Epithelial cell of proximal tubule (primary cell): Measurements from ENCODE around the gene ELFN2.

GRCh38 chr22:36536716-36537253 lies 7.8 kb upstream of the EIF3D start:
- RAMPAGE, long total RNA, result no peak
- RRBS, result no CpG with 5 or more reads among the region's 8 CpGs

- RAMPAGE, long total RNA, result no peak
- RRBS, result no CpG with 5 or more reads among the region's 1 CpG
These were observed 988 bp downstream of the CSF2RB start for GRCh38 chr22:36914516-36914715.

DNA sequence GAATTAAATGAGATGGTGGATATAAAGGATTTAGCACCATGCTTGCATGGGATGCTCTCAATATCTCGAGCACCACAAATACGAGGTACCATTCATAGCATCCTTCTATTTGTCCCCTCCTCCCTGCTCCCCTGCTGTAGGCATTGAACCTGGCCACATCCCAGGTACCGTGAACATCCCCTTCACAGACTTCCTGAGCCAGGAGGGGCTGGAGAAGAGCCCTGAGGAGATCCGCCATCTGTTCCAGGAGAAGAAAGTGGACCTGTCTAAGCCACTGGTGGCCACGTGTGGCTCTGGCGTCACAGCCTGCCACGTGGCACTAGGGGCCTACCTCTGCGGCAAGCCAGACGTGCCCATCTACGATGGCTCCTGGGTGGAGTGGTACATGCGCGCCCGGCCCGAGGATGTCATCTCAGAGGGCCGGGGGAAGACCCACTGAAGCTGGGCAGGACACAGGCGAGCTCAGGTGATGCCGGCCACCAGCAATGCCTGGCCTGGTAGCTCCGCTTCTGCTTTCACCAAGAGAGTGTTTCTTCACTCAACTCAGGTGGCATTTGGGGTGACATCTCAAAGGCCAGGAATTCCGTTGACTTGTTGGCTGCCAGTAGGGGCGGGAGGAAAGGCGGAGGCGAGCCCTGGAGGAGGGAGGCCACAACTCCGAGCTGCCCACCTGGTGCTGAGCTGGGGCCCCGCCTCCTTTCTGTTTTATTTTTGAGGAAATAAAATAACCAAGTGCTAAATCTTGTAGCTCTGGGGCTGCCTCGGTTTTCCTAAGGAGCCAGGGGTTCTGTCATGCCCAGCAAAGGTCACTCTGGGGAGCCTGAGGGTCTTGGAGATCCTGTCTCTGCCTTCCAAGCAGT lies 9.8 kb downstream of the MPST start:
- RAMPAGE, long total RNA, result no peak
- RRBS, result 90% methylated on average over 3 of the region's 25 CpGs

GRCh38 chr22:37032401-37033468 lies 13.2 kb downstream of the MPST start:
- RAMPAGE, long total RNA, result no peak
- RRBS, result no CpG with 5 or more reads among the region's 20 CpGs

GRCh38 chr22:37126605-37126878 lies 17.0 kb upstream of the TMPRSS6 start:
- RAMPAGE, long total RNA, result no peak
- RRBS, result no CpG with 5 or more reads among the region's 6 CpGs

DNA sequence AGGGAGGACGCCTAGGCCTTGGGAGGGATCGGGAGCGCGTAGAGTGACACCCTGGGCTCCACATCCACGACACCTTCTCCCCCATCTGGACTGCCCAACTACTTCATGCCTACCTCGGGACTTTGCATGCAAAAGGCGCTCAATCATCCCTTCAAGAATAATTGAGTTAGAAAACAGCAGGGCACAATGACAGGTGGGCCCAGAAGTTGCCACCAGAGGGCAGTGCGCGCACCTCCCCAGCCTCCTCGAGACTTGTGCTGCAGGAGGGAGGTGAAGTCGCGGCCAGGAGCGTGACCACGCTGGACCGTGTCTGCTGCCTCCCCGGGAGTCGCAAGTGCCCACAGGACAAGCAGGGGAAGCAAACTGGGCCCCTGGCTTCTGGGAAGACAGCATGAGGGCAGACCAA lies 16.8 kb upstream of the IL2RB start:
- RAMPAGE, long total RNA, result no peak
- RRBS, result no CpG with 5 or more reads among the region's 17 CpGs

GRCh38 chr22:37237722-37238355 lies 6.2 kb downstream of the RAC2 start:
- RAMPAGE, long total RNA, result no peak
- RRBS, result no CpG with 5 or more reads among the region's 14 CpGs

DNA sequence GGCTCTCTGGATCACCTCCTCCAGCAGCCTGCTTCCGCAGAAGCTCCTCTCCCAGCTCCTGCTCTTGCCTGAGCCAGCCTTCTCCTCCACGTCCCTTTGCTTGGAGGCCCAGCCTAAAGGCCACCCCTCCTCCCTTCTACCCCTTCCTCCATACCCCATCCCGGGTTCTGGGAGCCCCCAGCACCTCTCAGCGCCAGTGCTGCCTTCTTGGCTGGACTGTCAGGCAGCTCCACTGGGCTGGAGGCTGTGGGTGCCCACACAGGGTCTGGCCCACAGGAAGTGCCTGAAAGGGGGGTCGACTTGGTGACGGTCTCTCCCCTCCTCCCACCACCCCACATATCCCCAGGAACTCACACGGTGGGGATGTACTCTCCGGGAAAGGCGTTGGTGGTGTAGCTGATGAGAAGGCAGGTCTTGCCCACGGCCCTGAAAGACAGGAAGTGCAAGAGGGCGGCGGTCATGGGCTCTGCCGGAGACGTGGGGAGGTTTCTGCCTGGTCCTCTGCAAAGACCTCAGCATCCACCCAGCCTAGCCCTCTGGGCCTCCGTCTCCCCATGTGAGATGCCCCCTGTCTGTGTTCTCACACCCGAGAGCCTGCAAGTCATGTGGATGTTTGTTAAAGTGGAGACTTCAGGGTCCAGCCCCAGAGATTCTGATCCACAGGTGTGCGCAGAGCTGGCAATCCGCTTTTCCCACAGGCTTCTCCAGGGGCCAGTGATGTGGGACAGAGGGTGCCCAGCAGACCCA lies 2.7 kb downstream of the RAC2 start:
- RAMPAGE, long total RNA, result no peak
- RRBS, result 78% methylated on average over 5 of the region's 18 CpGs

GRCh38 chr22:37298424-37298815 lies 16.1 kb downstream of the CYTH4 start:
- RAMPAGE, long total RNA, result no peak
- RRBS, result no CpG with 5 or more reads among the region's 10 CpGs

DNA sequence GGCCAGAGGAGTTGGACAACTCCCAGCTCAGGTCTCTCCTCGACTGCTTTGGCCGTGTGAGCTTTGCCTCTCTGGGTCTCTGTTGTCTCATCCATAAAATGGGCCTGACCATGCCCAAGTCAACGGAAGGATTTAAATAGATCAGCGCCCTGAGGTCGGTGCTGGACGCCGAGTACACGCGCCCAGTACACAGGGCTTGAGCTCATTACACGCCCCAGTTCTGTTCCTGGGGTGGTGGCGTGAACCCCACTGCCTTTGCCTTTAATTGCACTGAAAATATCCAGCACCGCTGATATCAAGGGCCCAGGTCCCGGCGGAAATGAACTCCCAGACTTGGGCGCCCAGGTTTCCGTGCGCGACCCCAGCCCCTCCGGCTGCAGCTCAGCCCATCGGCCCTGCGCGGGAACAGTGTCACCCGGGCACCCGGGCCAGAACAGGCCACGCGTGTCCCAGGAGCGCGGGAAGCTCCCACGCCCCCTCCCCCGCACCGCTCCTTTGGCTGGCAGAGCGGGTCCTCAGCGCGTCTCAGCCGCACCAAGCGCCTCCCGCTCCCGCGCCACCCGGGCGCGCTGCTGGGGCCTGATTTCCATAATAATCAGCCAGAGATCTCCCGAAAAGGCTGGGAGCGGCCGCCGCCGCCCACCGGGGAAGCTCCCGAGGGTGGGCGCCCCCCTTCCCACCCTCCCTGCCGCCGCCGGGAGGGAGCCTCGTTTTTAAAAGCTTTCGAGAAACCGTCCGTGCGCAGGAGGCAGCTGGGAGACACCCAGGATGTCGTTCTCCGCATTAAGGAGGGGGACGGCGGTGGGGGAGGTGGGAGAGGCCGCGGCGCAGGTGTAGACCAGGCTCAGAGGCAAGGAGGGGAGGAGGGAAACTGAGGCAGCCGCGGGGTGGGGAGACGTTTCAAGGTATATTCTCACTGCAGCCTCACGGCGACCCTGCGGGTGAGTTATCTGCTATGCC lies 42.3 kb downstream of the CYTH4 start:
- RAMPAGE, long total RNA, result no peak
- RRBS, result 16% methylated on average over 25 of the region's 71 CpGs

GRCh38 chr22:37374642-37375094 lies 52.6 kb downstream of the ELFN2 start:
- RAMPAGE, long total RNA, result no peak
- RRBS, result 98% methylated on average over 7 of the region's 40 CpGs

- RAMPAGE, long total RNA, result no peak
- RRBS, result under 1% methylated on average over 41 of the region's 80 CpGs
These were observed at the start of gene ELFN2 for GRCh38 chr22:37427181-37427772. TSS of gene ELFN2 (minus strand) at chr22:37427479.

- RAMPAGE, long total RNA, result no peak
- RRBS, result no CpG with 5 or more reads among the region's 7 CpGs
These were observed 10.4 kb downstream of the CARD10 start for GRCh38 chr22:37508734-37509324.

DNA sequence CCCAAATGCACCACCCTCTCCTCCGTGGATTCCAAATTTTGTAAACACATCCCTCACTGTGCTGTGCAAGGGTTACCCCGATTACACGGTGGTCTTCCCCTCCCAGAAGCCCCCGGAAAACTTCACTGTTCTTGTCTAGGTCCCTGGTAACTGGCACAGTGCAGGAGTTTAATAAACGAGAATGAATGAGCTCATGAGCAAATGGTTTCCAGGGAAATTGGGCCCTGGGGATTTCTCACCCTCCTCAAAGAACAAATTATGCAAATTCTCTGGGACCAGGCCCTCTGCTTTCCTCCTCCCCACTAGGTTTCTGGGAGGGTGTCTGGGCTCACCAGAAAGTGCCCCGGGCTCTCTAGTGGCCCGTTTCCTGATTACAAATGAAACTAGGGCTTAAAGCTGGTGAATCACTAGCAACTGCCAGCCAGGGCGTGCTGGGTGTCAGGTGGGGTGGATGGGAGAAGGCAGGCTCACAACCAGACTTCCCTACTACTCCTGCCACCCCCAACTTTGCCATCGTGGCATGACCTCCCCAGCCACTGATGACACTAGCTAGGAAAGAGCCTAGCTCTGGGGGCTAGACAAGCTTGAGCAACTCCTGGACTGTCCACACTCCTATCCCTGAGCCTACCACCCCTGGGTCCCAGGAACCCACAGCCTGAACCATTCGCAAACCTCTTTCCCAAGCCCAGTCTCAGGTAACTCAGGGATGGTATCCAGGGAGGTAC lies 18.4 kb upstream of the CDC42EP1 start:
- RAMPAGE, long total RNA, result no peak
- RRBS, result no CpG with 5 or more reads among the region's 10 CpGs

GRCh38 chr22:37552465-37552898 lies 7.8 kb upstream of the CDC42EP1 start:
- RAMPAGE, long total RNA, result no peak
- RRBS, result no CpG with 5 or more reads among the region's 10 CpGs

DNA sequence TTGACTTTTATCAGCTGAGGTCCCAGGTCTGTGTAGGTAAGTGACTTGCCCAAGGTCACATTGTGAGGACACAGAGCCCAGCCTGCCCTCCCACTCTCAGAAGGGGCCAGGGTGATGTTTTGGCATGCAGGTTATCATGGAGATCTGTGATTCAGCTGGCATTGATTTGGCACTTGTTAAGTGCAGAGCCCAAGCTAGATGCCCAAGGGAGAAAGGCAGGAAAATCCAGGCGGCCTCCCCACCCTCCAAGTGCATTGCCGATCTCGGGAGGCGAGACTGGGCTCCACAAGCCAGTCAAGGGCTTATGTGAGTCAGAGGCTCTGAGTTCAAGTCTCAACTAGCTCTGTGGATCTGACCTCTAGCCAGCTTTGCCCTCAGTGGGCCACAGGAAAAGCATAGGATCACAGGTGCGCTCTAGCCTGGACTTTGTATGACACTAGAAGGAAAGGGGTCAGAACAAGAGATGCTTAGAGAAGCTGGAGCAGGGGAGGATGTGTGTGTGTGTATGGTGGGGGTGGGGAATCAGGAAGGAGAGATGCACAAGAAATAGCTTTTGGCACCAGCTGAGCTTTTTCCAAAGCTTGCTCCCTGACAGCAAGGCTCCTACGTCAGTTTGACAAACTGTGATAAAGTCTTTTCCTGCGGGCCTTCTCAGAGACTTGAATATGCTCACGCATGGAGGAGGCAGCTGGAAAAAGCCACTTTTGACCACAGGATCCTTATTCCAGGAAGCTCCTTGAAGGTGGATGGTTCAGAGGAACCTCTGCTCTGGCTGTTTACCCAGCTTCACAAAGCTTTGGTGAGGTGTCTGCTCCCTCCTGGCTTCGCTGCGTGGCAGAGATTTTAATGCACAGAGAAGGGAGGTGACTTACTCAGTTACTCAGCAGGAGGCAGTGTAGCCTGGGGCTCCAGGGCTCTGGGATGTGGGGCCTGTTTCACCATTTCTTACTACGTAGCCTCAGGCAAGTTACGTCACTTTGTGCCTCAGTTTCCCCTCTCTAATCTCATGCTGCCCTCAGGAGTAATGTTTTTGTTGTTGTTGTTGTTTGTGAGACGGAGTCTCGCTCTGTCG lies 3.8 kb downstream of the CDC42EP1 start:
- RAMPAGE, long total RNA, result no peak
- RRBS, result no CpG with 5 or more reads among the region's 15 CpGs

DNA sequence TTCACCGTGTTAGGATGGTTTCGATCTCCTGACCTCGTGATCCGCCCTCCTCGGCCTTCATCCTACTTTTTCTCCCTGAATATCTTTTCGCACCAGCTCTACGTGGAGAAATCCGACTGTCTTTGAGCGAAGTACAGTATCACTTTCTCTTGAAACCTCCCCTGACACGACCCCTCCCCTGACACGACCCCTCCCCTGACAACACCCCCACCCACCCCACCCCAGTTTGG lies 887 bp upstream of the GGA1 start:
- RAMPAGE, long total RNA, result no peak
- RRBS, result no CpG with 5 or more reads among the region's 11 CpGs

- RAMPAGE, long total RNA, result no peak
- RRBS, result no CpG with 5 or more reads among the region's 15 CpGs
These were observed 9.7 kb downstream of the GGA1 start for GRCh38 chr22:37618253-37618806.

GRCh38 chr22:37636296-37637162 lies 2.9 kb upstream of the SH3BP1 start:
- RAMPAGE, long total RNA, result no peak
- RRBS, result no CpG with 5 or more reads among the region's 6 CpGs

- RAMPAGE, long total RNA, result no peak
- RRBS, result 1% methylated on average over 30 of the region's 105 CpGs
These were observed 446 bp downstream of the PDXP start for GRCh38 chr22:37658804-37659534.